BJ (cell line): ENCODE data around the genes STRC, PDIA3, B2M and TRIM69.

DNA sequence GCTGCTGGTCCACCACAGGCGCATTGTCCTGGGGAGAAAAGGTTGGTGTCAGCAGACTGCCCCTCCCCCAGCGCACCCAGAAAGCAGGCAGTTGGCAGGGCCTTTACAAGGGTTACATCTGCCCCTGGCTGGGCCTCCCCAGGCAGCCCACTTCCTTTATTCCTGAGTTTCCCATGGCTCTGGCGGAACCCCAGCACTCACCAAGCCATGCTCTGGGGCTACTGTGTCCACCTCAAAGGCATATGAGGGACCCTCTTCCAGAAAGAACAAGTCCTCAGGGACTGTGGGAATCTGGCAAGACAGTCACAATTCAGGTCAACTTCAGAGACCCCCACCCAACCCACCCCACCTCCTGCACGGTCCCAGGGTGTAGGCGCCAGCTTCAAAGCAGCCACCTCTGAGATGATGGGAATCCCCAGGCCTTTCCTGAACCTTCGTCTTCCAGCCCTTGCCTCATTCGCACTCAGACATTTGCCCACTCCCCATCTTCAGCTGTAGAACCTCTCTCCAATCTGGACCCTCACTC is 7.3 kb downstream of the CDAN1 start:
- CAGE, long polyA plus RNA, result no peak
- RRBS, result no CpG with 5 or more reads among the region's 7 CpGs

DNA sequence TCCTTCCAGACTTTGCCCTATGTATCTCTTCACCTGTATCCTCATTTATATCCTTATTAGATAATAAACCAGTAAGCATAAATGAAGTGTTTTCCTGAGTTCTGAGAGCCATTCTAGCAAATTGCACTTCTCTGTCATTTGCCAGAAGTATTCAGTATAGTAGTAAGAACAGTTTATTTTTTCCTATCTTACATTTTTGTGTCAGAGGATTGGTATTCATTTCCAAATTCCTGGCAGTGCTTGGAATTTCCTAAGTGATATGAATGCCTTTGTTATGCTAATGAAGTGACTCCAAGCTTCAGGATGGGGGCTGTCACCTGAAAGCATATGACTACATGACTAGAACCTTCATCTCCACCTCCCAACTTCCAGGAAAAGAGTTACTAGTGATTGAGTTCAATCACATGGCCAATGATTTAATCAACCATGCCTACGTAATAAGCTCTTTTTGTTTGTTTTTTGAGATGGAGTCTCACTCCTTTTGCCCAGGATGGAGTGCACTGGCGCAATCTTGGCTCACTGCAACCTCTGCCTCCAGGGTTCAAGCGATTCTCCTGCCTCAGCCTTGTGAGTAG is 30.1 kb downstream of the TTBK2 start:
- CAGE, long polyA plus RNA, result no peak
- RRBS, result no CpG with 5 or more reads among the region's 3 CpGs

- CAGE, long polyA plus RNA, result no peak
- RRBS, result no CpG with 5 or more reads among the region's 8 CpGs
Measured at GRCh38 chr15:43191210-43191939, 6.2 kb downstream of the CCNDBP1 start.

- CAGE, long polyA plus RNA, result no peak
- RRBS, result no CpG with 5 or more reads among the region's 1 CpG
Measured at GRCh38 chr15:43514115-43514604, 3.2 kb upstream of the MAP1A start.

DNA sequence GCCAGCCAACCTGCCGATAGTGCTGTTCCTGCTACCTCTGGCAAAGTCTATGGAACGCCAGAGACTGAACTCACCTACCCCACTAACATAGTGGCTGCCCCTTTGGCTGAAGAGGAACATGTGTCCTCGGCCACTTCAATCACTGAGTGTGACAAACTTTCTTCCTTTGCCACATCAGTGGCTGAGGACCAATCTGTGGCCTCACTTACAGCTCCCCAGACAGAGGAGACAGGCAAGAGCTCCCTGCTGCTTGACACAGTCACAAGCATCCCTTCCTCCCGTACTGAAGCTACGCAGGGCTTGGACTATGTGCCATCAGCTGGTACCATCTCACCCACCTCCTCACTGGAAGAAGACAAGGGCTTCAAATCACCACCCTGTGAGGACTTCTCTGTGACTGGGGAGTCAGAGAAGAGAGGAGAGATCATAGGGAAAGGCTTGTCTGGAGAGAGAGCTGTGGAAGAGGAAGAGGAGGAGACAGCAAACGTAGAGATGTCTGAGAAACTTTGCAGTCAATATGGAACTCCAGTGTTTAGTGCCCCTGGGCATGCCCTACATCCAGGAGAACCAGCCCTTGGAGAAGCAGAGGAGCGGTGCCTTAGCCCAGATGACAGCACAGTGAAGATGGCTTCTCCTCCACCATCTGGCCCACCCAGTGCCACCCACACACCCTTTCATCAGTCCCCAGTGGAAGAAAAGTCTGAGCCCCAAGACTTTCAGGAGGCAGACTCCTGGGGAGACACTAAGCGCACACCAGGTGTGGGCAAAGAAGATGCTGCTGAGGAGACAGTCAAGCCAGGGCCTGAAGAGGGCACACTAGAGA is 6.6 kb downstream of the MAP1A start:
- CAGE, long polyA plus RNA, result no peak
- RRBS, result no CpG with 5 or more reads among the region's 8 CpGs

GRCh38 chr15:43598033-43598363 is 4.2 kb downstream of the CKMT1B start:
- CAGE, long polyA plus RNA, result no peak
- RRBS, result no CpG with 5 or more reads among the region's 4 CpGs

DNA sequence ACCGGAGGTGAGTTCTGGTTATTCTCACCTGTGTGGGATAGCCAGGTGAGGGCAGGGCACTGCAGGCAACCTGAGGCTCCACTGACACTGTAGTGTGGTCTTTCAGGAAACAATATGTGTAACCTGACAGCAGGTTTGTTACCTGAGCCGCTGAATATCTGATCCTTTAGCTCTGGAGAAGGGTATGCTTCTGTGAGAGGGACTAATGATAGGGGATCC is at the start of gene STRC:
STRC (minus strand) TSS at position 58 of the 219 bp plus-strand sequence.
- CAGE, long polyA plus RNA, result no peak
- RRBS, result no CpG with 5 or more reads among the region's 2 CpGs

- CAGE, long polyA plus RNA, result no peak
- RRBS, result no CpG with 5 or more reads among the region's 16 CpGs
Measured at GRCh38 chr15:43633144-43634030, 14.8 kb upstream of the STRC start.

- CAGE, long polyA plus RNA, result start-site peak on the plus strand at chr15:43746407-43746457, 8,694 and 6,432 reads in 2 replicates
- RRBS, result under 1% methylated on average over 16 of the region's 104 CpGs
Measured at GRCh38 chr15:43745997-43746957, at the start of gene PDIA3. Gene PDIA3 (plus strand): TSS chr15:43746438.

- CAGE, long polyA plus RNA, result no peak
- RRBS, result no CpG with 5 or more reads among the region's 3 CpGs
Measured at GRCh38 chr15:43771306-43771805, 5.4 kb downstream of the ELL3 start.

GRCh38 chr15:43817075-43817683 is 7.3 kb downstream of the MFAP1 start:
- CAGE, long polyA plus RNA, result no peak
- RRBS, result no CpG with 5 or more reads among the region's 8 CpGs

GRCh38 chr15:43878406-43878978 is 51.7 kb downstream of the WDR76 start:
- CAGE, long polyA plus RNA, result no peak
- RRBS, result no CpG with 5 or more reads among the region's 3 CpGs

DNA sequence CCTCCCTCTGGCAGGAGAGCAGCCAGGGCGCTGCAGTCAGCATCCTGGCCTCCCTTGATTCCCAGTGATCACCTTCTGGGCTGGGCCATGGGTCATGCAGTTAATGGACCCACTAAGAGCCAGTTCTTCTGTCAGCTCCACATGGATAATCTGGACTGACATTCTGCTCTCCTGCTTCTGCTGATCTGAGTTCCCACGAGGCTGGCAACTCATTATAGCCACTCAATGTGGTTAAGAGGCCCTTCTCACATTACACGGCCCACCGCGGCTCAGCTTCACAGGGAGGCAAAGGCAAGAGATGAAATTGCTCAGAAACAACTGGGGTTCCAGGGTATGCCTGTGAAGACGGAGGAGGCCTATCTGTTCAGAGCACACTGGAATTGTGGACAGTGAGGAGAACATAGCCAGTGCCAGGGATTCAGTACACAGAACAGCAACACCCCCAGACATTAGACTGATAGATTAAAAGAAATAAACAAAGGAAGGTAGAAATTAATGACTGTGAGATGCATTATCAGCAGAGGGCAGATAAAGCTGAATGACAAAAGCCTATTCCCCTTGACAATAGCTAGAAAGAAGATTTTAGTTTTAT is 94.1 kb downstream of the WDR76 start:
- CAGE, long polyA plus RNA, result no peak
- RRBS, result no CpG with 5 or more reads among the region's 6 CpGs

DNA sequence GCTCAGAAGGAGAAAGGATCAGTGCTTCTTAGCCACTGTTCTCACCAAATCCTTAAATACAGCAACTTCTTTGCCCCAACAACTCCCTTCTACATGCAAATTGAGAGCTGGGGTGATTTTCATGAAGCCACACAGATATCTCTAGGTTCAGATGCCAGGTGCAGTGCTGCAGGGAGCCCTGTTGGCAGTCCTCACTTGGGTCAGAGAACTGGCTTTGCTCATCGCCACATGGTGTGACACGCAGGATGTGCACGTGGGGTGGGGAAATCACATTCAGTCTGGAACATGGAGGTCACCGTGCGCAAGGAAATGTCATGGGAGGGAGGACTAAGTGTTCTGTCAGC is 103.7 kb downstream of the WDR76 start:
- CAGE, long polyA plus RNA, result no peak
- RRBS, result no CpG with 5 or more reads among the region's 5 CpGs

DNA sequence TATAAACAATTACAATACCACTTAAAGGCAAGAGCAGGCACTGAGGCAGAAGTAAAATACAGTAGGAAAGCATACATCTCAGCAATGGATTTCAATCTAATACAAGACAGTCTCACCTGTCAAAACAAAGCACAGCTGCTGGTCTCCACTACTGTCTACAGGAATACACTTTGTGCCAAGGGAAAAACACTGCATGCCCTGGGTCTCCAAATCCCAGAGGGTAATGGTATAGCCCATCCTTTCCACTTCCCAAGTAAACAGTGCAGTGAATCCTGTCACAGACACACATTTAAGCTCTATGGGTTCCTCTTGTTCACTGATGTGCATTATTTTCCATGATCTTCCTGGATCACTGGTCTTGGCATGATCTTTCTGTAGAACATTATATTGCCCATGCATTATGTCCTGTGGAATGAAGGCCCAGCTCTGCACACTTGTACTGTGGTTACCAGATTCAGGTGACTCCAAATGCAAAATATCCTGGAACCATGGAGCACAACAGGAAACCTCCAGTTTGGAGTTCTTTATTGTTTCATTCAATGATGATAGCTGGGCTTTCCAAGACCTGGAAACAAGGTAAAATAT is 12.0 kb downstream of the SPG11 start:
- CAGE, long polyA plus RNA, result no peak

DNA sequence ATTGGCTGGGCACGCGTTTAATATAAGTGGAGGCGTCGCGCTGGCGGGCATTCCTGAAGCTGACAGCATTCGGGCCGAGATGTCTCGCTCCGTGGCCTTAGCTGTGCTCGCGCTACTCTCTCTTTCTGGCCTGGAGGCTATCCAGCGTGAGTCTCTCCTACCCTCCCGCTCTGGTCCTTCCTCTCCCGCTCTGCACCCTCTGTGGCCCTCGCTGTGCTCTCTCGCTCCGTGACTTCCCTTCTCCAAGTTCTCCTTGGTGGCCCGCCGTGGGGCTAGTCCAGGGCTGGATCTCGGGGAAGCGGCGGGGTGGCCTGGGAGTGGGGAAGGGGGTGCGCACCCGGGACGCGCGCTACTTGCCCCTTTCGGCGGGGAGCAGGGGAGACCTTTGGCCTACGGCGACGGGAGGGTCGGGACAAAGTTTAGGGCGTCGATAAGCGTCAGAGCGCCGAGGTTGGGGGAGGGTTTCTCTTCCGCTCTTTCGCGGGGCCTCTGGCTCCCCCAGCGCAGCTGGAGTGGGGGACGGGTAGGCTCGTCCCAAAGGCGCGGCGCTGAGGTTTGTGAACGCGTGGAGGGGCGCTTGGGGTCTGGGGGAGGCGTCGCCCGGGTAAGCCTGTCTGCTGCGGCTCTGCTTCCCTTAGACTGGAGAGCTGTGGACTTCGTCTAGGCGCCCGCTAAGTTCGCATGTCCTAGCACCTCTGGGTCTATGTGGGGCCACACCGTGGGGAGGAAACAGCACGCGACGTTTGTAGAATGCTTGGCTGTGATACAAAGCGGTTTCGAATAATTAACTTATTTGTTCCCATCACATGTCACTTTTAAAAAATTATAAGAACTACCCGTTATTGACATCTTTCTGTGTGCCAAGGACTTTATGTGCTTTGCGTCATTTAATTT is at the start of gene B2M:
B2M (plus strand) TSS at position 50 of the 894 bp plus-strand sequence.
- CAGE, long polyA plus RNA, result start-site peak on the plus strand centred at position 54 of the sequence, 24 bp wide, 17,733 and 17,457 reads in 2 replicates
- RRBS, result no CpG with 5 or more reads among the region's 67 CpGs

GRCh38 chr15:44718812-44719911 is 7.8 kb downstream of the B2M start:
- CAGE, long polyA plus RNA, result no peak
- RRBS, result 89% methylated on average over 3 of the region's 12 CpGs

DNA sequence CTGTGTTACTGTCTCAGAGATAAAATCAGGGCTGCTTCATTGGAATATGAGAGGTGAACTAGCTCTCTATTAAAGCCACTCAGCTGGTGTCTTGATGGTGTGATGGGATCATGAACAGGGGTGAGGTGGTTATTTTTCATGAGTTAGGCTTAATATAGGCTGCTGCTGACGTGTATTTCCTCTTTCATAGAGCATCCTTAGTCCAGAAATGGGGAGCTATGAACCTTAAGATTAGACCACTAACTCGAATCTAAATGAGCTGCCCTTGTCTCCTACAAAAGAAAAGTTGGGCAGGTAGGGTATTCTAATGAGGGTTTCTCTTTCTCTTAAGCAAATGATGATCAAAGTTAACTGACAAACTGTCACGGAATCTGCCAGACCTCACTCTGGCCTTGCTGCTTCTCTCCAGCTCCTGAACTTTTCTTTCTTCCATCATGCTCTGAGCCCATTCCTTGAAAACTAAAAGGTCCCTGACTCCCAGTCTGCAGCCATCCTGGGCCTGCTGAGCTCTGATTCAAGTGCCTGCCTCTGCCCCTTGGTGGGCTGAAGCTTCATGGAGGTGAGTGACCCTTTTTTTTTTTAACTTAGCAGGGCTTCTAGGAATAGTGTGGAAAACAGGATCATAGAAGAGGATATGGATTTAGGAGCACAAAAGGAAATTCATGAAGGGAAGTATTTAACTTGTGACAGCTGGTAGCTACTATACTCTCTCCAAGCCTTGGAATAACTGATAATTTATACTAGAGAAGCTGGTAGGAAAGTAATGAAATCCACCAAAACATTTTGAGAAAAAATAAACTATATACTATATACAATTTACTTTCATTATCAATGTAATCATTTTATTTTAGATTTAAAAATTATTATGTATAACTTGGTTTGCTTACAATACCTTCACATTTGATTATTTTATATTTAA is at the start of gene TRIM69:
TRIM69 (plus strand) TSS at position 377 of the 919 bp plus-strand sequence.
- CAGE, long polyA plus RNA, result no peak
- RRBS, result no CpG with 5 or more reads among the region's 3 CpGs

- CAGE, long polyA plus RNA, result no peak
- RRBS, result no CpG with 5 or more reads among the region's 13 CpGs
Measured at GRCh38 chr15:44810013-44810703, 73.8 kb downstream of the TRIM69 start.

- CAGE, long polyA plus RNA, result no peak
- RRBS, result no CpG with 5 or more reads among the region's 5 CpGs
Measured at GRCh38 chr15:44854671-44855214, 101.7 kb upstream of the TERB2 start.